NALM6 (cell line): ENCODE results near the genes VILL, DLEC1 and ACAA1.

GRCh38 chr3:36787172-36787657 is 22.9 kb upstream of the DCLK3 start:
- PRO-cap, result no peak

GRCh38 chr3:36906496-36907121 is 38.2 kb downstream of the TRANK1 start:
- PRO-cap, result no peak

DNA sequence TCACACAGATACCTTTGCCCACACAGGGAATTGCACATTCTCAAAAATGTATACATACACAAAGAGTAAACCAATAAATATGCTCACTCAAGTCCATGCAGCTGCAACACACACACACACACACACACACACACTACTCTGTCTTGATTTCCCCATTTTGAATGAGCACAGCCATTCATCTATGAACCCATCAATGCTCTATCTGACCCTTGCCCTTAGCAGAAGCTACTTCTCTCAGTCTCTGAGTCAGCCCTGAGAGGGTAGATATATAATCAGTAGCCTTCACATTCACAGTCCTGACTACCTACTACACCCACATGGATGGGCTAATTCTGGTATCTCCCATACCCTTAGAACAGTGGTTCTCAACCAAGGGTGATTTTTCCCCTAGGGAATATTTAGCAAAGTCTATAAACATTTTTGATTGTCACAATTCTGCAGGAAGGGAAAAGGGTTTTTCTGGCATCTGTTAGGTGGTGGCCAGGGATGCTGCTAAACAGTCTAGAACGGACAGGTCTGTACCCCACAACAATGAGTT is 9.9 kb upstream of the TRANK1 start:
- PRO-cap, result no peak

- PRO-cap, result no peak
These were observed 59.0 kb downstream of the LRRFIP2 start for GRCh38 chr3:37115328-37115825.

DNA sequence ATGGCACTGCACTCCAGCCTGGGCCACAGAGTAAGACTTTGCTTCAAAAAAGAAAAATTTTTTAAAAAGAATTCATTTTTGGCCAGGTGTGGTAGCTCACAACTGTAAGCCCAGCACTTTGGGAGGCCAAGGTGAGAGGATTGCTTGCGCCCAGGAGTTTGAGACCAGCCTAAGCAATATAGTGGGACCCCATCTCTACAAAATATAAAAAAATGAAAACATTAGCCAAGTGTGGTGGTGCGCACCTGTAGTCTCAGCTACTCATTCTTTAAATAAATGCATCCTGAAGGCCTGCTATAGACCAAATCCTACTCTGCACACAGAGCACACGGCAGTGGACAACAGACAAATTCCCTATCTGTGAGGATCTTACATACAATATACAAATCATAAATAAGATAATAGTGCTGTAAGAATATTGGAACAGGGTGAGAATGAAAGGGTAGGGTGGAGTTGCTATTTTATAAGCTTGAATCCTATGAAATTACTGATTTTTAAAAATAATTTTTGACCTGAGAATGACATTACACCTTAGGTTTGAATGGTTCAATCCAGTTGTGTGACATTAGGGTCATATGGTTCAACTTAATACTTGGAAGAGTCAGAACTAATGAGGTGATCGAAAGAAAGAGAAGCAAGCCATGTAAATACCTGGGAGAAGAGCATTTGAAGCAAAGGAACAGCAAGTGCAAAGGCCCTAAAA is 6.7 kb upstream of the LRRFIP2 start:
- PRO-cap, result no peak

- PRO-cap, result no peak
These were observed 1.3 kb downstream of the GOLGA4 start for GRCh38 chr3:37244430-37244666.

DNA sequence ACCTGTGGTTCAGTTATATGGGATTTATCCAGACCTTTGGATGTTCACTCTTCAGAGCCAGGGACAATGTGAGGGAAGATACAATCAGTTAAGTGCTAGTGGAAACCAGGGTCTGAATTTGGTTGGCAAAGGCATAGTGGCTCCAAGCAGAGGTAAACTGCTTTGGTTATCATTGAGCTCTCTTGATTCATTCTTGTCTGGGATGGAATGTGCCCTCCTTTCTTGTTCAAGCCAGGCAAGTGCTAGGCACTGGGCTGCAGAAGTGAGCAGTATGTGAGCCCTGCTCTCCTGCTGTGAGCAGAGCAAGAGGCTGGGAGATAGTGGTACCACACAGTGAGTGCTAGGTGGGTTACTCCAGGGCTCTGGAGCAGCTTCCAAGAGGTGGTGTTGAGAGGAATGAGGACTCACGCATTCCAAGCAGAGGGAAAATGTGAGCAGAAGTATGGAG is 200.2 kb upstream of the CTDSPL start:
- PRO-cap, result no peak

DNA sequence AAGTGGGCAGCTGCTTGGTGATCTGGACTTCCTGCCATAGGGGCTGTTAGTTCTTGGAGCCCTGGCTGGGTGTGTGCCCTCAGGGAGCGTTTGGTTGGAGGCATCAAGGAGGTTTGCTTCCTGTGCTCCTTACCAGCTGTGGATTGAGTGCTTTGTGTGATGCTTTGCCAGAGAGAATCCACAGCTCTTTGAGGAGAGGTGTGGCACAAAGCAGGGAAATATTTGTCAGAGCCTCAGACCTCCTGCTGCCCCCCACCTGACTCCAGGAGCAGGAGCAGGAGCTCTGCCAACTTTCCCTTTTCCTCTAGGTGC is 2.3 kb downstream of the CTDSPL start:
- PRO-cap, result no peak

- PRO-cap, result no peak
These were observed 31.3 kb downstream of the CTDSPL start for GRCh38 chr3:37892711-37893610.

DNA sequence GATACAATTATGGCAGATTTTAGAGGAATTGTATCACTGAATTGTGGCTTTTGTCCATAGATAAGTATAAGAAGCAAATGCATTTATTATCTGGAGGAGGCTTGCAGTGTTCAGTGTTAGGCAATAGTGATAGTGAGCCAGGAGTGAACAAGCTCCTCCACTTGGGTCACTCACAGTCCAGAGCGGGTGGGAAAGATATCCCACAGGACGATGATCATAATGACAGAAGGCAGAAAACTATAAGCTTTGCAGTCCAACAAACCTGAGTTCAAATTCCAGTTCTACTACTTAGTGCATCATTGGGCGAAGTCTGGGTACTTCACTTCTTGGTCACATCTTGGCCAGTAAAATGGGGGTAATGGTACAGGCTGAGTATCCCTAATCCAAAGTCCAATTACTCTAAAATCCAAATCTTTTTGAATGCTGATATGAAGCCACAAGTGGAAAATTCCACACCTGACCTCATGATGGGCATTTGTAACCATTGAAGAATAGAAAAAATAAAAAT is 63.9 kb upstream of the VILL start:
- PRO-cap, result no peak

GRCh38 chr3:37942883-37943448 is 47.6 kb upstream of the VILL start:
- PRO-cap, result no peak

DNA sequence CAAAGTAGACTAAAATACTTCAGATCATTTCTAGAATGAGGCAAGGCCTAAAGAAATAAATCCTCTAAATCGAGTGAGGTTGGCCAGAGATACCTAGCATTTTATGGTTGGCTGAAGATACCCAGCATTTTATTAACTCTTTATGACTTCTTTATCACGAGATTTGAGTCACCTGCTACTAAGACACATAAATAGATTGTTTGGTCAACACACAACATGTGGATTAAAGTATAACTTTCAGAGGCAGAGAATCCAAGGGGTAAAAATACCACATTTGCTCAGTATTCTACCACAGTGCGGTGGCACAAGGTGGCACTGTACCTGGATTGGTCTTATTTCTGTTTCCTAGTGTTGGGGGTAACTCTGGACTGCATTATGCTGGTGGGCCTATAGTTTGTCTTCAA is 27.0 kb upstream of the VILL start:
- PRO-cap, result no peak

DNA sequence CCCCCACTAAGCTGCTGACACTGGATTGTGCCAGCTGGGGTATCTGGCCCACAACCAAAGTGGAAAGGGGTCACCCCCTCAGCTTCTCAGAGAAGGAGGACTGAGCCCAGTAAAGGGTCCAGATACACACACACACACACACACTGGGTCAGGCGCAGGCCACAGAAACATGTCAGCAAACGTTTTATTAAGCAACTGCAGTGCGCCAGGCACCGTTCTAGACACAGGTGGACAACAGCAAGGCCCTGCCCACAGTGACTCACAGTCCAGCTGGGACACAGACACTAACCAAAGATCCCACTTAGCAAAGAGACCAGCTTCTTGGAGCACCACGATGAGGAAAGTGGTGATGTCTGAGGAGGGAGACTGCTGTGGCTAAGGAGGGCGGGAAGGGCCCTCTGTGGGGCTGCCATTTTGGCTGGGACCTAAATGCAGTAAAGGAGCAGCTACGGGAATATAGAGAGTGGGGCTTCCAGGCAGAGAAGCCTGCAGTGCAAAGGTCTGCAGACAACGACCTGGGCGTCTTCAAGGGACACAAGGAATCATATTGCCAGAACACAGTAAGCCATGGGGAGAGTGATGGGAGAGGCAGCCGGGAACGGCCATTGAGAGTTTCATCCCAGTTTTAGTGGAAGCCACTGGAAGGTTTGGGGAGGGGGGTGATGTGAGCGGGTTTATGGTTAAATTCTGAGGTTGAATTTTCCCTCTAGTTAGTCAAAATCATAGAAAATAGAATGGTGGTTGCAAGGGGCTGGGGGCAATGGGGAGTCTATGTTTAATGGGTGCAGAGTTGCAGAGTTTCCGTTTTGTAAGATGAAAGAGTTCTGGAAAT is 2.7 kb upstream of the VILL start:
- PRO-cap, result no peak

DNA sequence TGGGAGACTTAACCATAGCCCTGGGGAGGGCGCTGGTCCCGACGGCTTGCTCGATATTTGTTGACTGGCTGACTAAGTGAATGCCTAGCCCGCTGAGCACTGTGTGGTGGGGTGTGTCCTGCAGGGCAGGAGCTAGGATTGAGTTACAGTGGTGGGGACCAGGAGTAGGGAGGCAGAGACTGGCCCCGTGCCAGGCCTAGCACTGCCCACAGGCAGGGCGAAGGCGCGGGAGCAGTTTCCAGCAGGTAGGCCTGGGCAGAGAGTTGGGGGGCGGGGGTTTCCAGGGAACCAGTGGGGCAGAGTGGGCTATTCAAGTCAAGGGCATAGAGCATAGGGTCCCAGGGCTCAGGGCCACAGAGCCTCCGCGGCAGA is at the start of gene VILL:
Gene VILL, plus strand, starts transcription at position 202 of the 372 bp plus-strand sequence.
- PRO-cap, result no peak

GRCh38 chr3:38015510-38016172 is 13.8 kb downstream of the PLCD1 start:
- PRO-cap, result no peak

- PRO-cap, result no peak
These were observed at the start of gene DLEC1 for GRCh38 chr3:38039022-38039847. TSS of gene DLEC1 (plus strand) at chr3:38039208.

GRCh38 chr3:38135674-38136231 is 1.2 kb downstream of the ACAA1 start:
- PRO-cap, result unidirectional peak, plus-strand start at chr3:38136151

GRCh38 chr3:38136764-38137809 is at the start of gene ACAA1:
TSS of gene ACAA1 (minus strand) at chr3:38137127.
- PRO-cap, result bidirectional peak, plus-strand start at chr3:38137401, minus-strand start at chr3:38137127

- PRO-cap, result no peak
These were observed 665 bp upstream of the ACVR2B start for GRCh38 chr3:38453007-38453443.

DNA sequence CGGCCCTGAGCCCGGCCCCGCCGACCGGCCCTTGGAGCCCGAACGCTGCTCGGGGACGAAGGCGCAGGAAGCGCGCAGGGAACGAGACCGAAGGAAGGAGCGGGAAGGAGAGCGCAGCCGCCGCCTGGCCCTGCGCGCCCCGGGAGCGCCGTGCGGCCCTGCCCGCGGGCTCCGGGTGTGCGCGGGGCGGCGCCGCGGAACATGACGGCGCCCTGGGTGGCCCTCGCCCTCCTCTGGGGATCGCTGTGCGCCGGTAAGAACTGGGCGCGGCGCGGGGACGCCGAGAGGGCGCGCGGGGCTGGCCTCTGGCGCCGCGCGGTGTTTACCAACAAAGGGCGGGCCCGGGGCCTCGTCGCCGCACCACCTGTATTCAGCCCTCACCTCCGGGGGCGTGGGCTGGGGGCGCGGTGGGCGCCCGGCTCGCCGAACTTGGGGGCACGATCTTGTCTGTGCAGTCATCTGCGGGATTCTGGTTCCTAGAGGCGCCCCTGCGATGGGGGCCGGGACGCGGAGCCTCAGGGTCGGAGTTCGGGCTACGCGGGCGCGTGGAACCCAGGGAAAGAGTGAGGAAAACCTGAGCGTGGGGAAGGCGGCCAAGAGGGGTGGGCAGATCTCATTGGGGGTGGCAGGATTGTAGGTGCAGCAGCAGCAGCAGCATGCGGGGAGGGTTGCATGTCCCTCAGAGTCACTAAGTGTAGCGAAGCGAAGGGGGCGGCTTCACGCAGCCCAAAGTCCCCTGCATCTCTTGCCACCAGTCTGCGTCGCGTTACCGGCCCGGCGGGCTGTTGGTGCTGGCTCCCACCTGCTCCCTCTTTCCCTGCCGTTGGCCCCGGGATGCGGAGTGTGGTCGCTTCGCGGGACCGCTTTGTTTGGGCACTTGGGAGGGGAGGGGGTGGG is 680 bp downstream of the ACVR2B start:
- PRO-cap, result bidirectional peak, plus-strand start at position 256 of the sequence, minus-strand start at position 235 of the sequence; bidirectional peak, plus-strand start at position 616 of the sequence, minus-strand start at position 471 of the sequence; bidirectional peak, plus-strand start at position 754 of the sequence, minus-strand start at position 747 of the sequence; bidirectional peak, plus-strand start outside the sequence, minus-strand start at position 871 of the sequence